Subcutaneous preadipocyte (primary cell): ENCODE measurements around a stretch of chr9.

DNA sequence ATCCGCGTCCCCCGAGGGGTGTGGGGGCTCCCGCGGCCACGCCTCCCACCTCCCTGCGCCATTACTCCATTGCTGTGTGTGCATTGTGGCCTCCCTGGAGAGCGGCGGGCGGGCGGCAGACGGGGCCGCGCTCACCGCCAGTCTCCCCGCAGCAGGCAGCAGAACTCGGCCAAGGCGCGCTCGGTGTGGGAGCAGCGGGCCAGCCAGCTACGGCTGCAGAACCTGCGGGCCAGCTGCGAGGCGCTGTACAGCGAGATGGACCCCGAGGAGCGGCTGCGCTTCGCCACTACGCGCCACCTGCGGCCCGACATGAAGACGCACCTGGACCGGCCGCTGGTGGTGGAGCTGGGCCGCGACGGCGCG, 145.3 kb downstream of the CACNA1B start:
- CAGE, long polyA plus RNA = no peak

DNA sequence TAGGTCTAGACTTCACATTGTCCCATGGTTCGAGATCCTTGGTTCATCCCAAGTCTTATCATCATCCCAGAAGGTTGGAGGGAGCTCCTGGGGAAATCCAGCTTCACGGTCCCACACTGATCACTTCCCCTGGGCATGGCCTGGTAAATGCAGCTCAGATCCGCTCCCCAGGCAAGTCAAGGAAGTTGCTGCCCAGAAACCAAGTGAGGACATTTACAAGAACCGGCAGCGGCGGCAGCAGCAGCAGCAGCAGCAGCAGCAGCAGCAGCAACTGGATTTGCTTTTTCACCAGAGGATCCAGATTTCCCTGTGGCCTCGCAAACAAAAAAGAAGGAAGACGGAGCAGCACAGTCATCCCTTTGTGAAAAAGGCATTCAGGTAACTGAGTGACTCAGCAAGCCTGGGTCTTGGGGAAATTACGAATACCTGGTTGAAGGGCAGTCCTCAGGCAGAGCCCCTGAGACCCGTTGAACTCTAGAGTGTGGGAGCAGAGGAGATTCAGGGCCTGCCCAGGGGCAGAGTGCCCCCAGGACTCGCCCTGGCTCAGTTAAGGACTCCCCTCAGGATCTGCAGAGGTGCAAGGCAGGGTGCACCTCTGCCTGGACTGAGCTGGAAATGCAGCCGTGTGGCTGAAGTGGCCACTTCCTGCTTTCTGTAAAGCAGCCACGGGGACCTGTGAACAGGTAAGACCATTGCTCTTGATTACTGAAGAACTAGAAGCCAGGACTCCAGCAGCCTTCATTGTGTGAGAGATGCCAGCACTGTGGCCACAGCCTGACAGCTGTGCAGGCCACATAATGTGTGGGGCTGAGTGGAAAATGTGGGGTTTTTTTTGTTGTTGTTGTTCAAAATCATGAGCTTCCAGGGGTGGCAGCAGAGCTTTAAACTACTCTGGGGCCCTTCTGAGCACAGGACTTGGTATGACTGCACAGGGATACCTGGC, 339.5 kb downstream of the CACNA1B start:
- CAGE, long polyA plus RNA = no peak